Subcutaneous preadipocyte (primary cell): ENCODE measurements around a stretch of chr2.

GRCh38 chr2:43333471-43333892 is 107.1 kb upstream of the ZFP36L2 start:
- CAGE, long polyA plus RNA = no peak

DNA sequence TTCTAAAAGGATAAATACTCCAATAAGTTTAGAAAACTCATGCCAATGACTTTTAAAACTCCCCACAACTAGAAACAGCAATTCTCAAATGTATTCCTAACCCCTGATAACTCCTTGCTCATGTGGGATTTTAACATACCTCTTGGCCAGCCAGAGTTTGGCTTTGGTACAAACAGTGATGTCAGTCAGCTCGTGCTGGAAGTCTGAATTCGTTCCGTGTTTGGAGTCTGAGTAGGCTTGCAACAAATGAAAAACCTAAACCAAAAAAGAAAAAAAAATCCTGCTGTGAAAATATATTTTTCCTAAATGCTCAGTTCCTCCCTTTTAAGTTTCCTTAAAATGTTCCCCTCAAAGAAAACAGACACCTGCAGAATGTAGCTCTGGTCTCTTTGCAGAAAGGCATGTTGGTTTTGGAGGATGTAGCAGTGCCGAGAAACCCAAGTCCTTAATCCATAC is 117.6 kb upstream of the ZFP36L2 start:
- CAGE, long polyA plus RNA = no peak

DNA sequence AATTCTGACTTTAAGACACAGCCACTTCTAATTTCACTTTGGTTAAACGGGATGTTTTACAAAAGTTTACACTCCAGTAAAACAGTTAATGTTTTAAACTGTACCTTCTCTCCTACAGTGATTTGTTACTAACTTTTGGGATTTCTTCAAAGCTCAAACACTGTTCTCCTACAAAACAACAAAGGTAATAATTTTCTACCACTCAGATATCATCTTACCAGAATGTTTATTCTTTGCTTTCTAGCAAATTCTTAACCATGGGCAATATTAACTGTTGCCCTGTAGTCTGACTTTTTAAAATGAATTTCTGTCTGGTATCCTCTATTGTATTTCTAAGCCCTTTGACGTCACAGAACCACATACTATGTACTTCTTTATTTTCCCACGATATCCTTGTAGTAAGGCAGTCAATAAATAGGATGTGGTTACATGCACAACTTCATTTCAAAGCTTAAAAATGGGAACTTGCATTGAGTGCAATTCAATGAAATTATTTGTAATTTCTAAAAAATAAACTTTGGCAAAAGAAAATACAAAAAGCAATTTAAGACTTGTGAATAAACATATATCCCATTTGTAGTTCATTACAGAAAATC is 58.7 kb downstream of the THADA start:
- CAGE, long polyA plus RNA = no peak

- CAGE, long polyA plus RNA = no peak
Measured at GRCh38 chr2:43877835-43878433, 39.2 kb downstream of the ABCG8 start.

GRCh38 chr2:44221057-44221565 is 52.4 kb downstream of the PPM1B start:
- CAGE, long polyA plus RNA = no peak

DNA sequence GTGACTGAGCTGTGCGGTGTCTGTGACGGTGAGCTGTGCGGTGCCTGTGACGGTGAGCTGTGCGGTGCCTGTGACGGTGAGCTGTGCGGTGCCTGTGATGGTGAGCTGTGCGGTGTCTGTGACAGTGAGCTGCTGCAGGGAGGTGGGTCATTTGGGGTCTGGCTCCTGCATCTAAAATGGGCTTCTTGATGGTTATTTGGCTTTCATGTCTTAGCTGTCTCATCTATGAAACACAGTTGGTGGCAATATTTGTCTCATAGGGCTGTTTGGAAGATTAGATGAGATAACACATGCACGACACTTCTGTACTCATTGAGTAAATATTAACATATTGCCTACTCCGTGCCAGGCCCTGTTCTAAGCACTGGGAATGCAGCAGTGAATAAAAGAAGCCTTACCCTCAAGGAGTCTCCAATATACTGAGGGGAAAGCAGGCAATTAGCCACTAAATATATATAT is 11.5 kb downstream of the SLC3A1 start:
- CAGE, long polyA plus RNA = no peak

DNA sequence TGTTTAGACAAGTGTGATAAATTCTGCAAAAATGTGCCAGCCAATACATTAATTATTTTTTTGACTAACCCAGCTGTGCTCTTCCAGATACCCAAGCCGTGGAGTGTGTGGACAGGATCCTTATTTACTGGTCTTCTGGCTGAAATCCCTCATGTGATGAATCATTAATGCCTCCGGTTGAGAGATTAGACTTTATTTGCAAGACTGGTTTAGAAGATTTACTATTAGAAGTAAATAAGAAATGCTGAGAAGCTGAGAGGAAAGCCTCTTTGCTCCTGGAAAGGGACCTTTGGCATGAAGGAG is 16.0 kb downstream of the SLC3A1 start:
- CAGE, long polyA plus RNA = no peak

- CAGE, long polyA plus RNA = no peak
Measured at GRCh38 chr2:44399514-44399934, 37.8 kb downstream of the CAMKMT start.

GRCh38 chr2:44786558-44786863 is 155.0 kb upstream of the SIX3 start:
- CAGE, long polyA plus RNA = no peak

GRCh38 chr2:44951748-44951988 is 10.2 kb downstream of the SIX3 start:
- CAGE, long polyA plus RNA = no peak

DNA sequence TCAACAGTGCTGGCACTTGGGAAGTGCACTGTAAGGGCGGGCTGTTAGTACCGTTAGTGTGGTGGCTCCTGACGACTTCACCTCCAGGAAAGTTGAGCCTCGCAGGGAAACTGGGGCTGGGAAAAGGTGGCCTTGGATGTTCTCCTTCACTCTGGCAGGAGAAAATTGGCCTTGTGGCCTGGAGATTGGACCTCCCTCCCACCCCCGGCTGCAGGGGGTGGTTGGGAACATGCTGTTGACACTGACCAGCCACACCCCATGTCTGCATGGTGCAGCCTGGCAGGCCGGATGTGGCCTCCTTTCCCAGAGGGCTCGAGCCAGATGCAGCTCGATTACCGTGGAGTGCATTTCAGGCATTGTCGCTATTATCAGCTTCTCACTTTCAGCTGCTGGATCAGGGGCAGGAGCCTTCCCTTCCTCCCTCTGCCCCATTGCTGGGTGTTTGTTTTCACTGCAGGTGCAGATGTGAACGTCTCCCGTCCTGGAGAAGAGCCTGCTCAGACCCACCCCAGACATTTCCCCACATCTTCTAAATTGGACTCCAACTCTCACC is 210.9 kb upstream of the SIX2 start:
- CAGE, long polyA plus RNA = no peak

GRCh38 chr2:45238013-45238535 is 228.8 kb upstream of the SIX2 start:
- CAGE, long polyA plus RNA = no peak

DNA sequence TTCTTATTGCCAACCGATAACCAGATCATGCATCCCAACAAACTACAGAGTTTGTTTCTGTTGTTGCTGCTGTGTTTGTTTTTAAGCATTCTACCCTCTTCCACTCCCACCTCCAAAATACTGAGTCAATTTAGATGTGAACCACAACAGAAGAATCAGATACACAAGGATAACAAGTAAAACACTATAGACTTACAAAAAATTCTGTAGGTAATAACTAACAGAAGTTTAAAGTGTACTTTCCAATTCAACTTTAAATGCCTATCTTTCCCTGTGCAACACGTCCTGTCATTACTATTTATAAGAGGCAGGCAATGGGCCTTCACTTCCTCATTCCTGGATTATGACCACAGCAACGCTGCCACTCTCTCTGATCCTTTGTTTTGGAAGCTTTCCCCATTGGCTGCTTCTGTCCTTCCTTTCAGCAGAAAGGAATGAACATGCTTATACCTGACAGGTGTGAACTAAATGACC is 152.0 kb downstream of the SRBD1 start:
- CAGE, long polyA plus RNA = no peak

GRCh38 chr2:45583971-45584517 is 27.0 kb downstream of the SRBD1 start:
- CAGE, long polyA plus RNA = no peak

GRCh38 chr2:45649416-45649822 is 2.1 kb upstream of the PRKCE start:
- CAGE, long polyA plus RNA = no peak

GRCh38 chr2:45715812-45716665 is 64.6 kb downstream of the PRKCE start:
- CAGE, long polyA plus RNA = no peak

- CAGE, long polyA plus RNA = no peak
Measured at GRCh38 chr2:45888844-45889639, 237.6 kb downstream of the PRKCE start.

- CAGE, long polyA plus RNA = no peak
Measured at GRCh38 chr2:45897801-45898608, 246.5 kb downstream of the PRKCE start.

GRCh38 chr2:45911848-45912639 is 260.6 kb downstream of the PRKCE start:
- CAGE, long polyA plus RNA = no peak

- CAGE, long polyA plus RNA = no peak
Measured at GRCh38 chr2:46329652-46330184, 32.5 kb downstream of the EPAS1 start.